NCI-H460 (cell line): ENCODE measurements around the gene SLC39A10.

GRCh38 chr2:190235766-190236383 is 55.2 kb downstream of the C2orf88 start:
RAMPAGE:
- cytosol, long total RNA = no peak
- long total RNA = no peak
- nucleus, long total RNA = no peak

DNA sequence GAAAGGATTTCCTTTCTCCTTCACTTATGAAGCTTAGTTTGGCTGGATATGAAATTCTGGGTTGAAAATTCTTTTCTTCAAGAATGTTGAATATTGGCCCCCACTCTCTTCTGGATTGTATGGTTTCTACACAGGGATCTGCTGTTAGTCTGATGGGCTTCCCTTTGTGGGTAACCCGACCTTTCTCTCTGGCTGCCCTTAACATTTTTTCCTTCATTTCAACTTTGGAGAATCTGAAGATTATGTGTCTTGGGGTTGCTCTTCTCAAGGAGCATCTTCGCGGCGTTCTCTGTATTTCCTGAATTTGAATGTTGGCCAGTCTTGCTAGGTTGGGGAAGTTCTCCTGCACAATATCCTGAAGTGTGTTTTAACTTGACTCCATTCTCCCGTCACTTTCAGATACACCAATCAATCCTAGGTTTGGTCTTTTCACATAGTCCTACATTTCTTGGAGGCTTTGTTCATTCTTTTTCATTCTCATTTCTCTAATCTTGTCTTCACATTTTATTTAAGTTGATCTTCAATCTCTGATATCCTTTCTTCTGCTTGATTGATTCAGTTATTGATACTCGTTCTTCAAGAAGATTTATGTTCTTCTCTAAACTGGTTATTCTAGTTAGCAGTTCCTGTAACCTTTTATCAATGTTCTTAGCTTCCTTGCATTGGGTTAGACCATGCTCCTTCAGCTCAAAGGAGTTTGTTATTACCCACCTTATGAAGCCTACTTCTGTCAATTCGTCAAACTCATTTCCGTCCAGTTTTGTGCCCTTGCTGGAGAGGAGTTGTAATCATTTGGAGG is 61.2 kb downstream of the C2orf88 start:
RAMPAGE:
- cytosol, long total RNA = no peak
- long total RNA = no peak
- nucleus, long total RNA = no peak

GRCh38 chr2:190354208-190354697 is 10.9 kb downstream of the INPP1 start:
RAMPAGE:
- cytosol, long total RNA = no peak
- long total RNA = no peak
- nucleus, long total RNA = no peak

GRCh38 chr2:190406782-190407022 is 1.5 kb upstream of the MFSD6 start:
RAMPAGE:
- cytosol, long total RNA = no peak
- long total RNA = no peak
- nucleus, long total RNA = no peak

DNA sequence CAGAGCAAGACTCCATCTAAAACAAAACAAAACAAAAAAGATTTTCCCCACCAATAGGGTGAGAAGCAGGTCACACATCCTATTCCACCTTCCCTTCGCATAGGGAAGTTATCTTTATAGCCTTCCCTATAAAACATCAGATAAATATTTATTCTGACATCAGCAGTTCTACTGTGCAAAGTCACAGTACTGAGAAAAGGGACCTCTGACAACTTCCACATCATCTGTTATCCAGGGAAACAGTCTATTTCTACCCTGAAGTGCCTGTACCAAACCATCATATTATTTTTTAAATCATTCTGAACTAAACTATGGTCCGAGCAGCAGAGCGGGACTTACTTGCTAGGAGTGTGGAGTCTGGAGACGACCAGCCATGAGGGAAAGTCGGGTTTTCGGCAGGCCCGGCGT is 24.5 kb downstream of the NEMP2 start:
RAMPAGE:
- cytosol, long total RNA = no peak
- long total RNA = no peak
- nucleus, long total RNA = no peak

DNA sequence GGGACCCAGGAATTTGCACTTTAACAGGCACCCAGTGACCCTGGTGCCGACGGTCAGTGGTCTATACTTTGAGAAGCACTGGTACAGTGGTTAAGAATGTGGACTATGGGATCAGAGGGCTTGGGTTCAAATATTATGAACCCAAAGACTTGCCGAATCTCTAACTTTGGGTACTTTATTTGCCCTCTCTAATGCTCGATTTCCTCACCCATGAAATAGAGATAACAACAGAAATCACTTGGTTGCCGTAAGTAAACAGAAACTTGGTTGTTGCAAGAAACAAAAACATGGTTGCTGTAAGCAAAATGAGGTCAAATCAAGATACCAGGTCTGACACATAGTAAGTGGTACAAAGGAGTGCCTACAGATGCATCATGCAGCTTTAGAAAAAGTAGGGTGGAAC is 69.5 kb upstream of the GLS start:
RAMPAGE:
- cytosol, long total RNA = no peak
- long total RNA = no peak
- nucleus, long total RNA = no peak

GRCh38 chr2:190882248-190882431 is 1.5 kb downstream of the GLS start:
RAMPAGE:
- cytosol, long total RNA = no peak
- long total RNA = no peak
- nucleus, long total RNA = no peak

DNA sequence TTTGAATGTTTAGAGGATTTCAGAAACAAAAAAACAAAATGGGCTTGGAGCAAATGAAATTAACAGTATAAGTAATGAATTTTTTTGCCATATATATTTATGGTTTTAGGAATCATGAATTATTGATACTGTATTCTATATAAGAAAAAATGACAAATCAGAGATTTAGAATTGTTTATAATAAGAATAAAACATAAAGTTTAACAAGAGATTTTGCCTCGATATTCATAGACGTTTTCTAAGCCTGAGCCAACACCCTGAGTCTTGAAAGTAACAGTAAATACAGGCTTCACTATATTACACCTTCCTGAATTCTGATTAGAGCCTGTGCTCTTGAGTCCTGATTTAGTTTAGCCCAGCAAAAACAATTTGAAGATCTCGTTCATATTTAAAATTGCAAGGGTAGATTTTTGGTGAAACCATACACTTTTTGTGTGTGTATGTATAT is 25.8 kb downstream of the GLS start:
RAMPAGE:
- cytosol, long total RNA = no peak
- long total RNA = no peak
- nucleus, long total RNA = no peak

RAMPAGE:
- cytosol, long total RNA = no peak
- long total RNA = no peak
- nucleus, long total RNA = start-site peak on the plus strand at chr2:191020526-191020559, 9 and 7 reads in 2 replicates
Observed at GRCh38 chr2:191019988-191020736, 6.2 kb upstream of the STAT1 start.

GRCh38 chr2:191683989-191684459 is 6.1 kb downstream of the NABP1 start:
RAMPAGE:
- cytosol, long total RNA = no peak
- long total RNA = no peak
- nucleus, long total RNA = no peak

RAMPAGE:
- cytosol, long total RNA = no peak
- long total RNA = no peak
- nucleus, long total RNA = no peak
Observed at GRCh38 chr2:191687680-191688381, 9.9 kb downstream of the NABP1 start.

GRCh38 chr2:191688382-191688851 is 10.5 kb downstream of the NABP1 start:
RAMPAGE:
- cytosol, long total RNA = no peak
- long total RNA = no peak
- nucleus, long total RNA = no peak

GRCh38 chr2:191836550-191837166 is 10.2 kb downstream of the CAVIN2 start:
RAMPAGE:
- cytosol, long total RNA = no peak
- long total RNA = no peak
- nucleus, long total RNA = no peak

DNA sequence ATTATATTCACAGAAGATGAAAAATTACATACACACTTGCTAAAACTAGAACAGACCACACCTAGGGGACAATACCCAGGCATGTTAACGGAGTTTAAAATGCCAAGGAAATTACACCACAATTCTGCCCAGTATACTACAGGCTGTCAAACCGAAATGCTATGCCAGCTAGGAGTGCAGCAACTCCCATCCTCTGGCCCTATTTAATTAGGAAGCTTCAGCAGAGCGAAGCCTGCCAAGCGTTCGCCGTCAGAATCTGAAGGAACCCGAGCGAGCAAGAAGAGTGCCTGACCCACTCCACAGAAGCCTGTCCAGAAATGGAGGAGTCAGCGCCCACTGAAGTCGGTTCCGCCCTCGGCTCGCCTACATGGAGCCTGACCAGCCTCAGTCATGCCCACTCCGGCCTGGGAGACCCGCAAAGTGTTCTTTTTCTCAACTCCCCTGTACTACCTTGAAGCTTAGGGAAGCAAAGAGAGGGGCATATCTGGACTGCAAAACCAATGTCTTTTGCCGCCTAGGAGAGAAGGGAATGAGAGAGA is 1.5 kb downstream of the TMEFF2 start:
RAMPAGE:
- cytosol, long total RNA = no peak
- long total RNA = no peak
- nucleus, long total RNA = no peak

GRCh38 chr2:192222922-192223322 is 28.2 kb upstream of the TMEFF2 start:
RAMPAGE:
- cytosol, long total RNA = no peak
- long total RNA = no peak
- nucleus, long total RNA = no peak

RAMPAGE:
- cytosol, long total RNA = no peak
- long total RNA = no peak
- nucleus, long total RNA = no peak
Observed at GRCh38 chr2:195579869-195580536, 77.0 kb upstream of the SLC39A10 start.

DNA sequence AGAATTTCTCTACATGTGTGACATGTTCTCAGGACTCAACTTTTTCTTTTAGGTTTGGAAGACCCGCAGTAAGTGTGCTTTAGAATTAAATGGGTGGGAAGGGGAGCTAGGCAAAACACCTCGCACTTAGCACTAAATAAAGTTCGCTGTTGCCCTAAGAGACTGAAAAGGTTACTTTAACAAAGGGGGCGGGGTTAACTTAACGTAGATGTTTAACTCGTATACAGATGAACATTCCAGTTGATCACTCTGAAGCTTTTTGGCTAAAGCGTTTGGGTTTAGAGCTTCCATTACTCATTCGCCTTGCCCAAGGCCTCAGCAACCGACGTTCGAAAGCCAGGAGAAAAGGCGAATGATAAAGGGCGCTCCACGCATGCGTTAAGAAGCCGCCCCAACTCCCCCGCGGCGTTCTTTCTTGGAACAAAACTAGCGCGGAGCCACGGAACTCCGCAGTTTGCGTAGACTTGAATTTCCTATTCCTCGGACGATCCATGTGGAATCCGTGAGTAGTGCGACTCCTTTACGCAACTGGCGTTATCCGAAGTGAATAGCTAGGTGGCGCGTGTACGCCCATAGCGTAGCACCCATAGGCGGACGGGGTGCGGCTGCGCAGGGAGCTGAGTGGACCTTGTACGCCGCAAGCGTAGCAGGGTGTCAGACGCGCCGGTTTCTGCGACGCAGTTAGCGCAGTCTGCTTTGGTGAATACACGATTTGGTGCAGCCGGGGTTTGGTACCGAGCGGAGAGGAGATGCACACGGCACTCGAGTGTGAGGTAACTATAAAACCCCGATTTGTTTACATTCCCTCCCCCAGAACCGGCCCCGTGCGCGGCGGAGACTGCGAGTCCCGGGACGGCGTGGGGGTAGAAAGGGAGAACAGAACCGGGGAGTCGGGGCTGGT is at the start of gene SLC39A10:
Gene SLC39A10 (plus strand): TSS at position 718 of the 901 bp plus-strand sequence.
RAMPAGE:
- cytosol, long total RNA = start-site peak on the plus strand centred at position 730 of the sequence, 33 bp wide, 1,194 and 1,944 reads in 2 replicates
- long total RNA = start-site peak on the plus strand centred at position 721 of the sequence, 15 bp wide, 127 and 458 reads in 2 replicates
- nucleus, long total RNA = start-site peak on the plus strand centred at position 689 of the sequence, 140 bp wide, 4,172 and 180 reads in 2 replicates

RAMPAGE:
- cytosol, long total RNA = no peak
- long total RNA = no peak
- nucleus, long total RNA = no peak
Observed at GRCh38 chr2:196135776-196135975, 35.7 kb downstream of the STK17B start.

DNA sequence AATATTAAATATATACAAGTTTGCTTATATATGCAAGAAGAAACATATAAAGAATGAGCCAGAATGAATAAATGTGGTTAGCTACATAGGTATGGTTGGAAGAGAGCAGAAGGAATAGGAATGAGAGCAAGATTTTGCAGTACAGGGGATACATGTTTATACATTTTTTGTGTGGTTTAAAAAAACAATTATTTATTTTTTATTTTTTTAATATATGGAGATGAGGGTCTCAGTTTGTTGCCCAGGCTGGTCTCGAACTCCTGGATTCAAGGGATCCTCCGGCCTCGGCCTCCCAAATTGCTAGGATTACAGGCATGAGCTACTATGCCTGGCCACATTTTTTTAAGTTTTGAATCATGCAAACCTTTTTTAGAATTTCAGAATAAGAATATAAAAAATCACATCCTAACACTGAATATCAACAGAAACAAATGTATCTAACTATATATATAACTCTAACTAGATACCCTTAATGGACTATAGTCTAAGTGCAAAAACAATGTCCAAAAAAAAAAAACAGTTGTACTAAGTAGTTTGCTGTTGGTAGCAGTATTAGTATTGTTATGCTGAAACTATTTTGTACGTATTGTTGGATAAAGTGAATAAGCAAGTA is 18.5 kb downstream of the STK17B start:
RAMPAGE:
- cytosol, long total RNA = no peak
- long total RNA = no peak
- nucleus, long total RNA = no peak

GRCh38 chr2:196172495-196172948 is 1.1 kb upstream of the STK17B start:
RAMPAGE:
- cytosol, long total RNA = no peak
- long total RNA = no peak
- nucleus, long total RNA = no peak